ENCODE measurements around a stretch of chr19.

GRCh38 chr19:4081790-4082494 lies 15.2 kb upstream of the ZBTB7A start:
- PRO-cap = no peak

- PRO-cap = no peak
These were observed 25.6 kb downstream of the MAP2K2 start for GRCh38 chr19:4098104-4098924.

DNA sequence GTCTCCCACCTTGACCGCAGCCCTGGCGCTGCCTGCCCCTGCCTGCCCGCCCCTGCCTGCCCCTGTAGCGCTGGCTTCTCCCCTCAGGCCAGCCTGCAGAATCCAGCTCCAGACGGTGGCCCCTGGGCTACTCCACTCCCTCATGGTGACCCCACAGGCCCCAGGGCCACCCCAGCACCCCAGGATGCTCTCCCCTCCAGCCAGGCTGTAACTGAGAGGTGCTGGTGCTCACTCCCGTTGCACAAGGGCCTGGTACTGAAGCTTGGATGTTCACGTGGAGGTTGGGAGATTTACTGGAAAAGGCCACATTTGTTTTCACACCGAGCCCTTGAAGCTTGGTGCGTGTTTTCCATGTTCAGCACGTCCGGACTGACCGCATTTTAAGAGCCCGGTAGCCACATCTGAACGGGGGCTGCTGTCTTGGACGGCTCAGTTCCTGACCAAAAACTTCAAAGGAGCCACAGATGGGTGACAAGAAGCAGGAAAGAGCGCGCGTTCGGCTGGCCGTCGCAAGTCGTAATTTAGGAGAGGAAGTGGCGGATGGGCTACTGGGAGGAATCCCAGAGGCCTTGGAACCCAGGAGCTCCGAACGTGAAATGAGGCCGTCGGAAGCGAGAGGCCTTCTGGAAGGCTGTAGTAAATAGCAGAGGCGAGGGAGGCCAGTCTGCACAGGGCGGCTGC lies 11.2 kb downstream of the MAP2K2 start:
- PRO-cap = no peak

DNA sequence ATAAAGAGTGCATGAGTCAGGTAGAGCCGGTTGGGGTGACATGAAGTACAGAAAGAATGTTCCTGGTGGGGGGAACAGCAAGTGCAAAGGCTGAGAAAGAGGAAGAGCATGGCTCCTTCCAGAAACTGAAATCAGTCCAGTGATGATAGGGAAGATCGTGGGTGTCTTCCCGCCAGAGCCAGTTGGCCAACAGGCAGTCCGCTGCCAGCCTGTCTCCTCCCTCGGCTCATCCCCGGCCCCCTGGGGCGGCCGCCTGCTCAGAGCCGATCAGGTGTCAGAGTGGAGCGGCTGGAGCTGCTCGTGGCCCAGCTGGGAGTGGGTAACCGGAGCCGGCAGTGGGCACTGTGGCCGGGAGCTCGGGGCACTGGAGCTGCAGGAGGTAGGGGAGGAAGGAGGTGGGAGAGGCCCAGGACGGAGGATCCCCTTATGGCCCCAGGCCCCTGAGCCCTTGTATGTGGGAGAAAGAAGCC lies 1.5 kb downstream of the ANKRD24 start:
- PRO-cap = no peak

DNA sequence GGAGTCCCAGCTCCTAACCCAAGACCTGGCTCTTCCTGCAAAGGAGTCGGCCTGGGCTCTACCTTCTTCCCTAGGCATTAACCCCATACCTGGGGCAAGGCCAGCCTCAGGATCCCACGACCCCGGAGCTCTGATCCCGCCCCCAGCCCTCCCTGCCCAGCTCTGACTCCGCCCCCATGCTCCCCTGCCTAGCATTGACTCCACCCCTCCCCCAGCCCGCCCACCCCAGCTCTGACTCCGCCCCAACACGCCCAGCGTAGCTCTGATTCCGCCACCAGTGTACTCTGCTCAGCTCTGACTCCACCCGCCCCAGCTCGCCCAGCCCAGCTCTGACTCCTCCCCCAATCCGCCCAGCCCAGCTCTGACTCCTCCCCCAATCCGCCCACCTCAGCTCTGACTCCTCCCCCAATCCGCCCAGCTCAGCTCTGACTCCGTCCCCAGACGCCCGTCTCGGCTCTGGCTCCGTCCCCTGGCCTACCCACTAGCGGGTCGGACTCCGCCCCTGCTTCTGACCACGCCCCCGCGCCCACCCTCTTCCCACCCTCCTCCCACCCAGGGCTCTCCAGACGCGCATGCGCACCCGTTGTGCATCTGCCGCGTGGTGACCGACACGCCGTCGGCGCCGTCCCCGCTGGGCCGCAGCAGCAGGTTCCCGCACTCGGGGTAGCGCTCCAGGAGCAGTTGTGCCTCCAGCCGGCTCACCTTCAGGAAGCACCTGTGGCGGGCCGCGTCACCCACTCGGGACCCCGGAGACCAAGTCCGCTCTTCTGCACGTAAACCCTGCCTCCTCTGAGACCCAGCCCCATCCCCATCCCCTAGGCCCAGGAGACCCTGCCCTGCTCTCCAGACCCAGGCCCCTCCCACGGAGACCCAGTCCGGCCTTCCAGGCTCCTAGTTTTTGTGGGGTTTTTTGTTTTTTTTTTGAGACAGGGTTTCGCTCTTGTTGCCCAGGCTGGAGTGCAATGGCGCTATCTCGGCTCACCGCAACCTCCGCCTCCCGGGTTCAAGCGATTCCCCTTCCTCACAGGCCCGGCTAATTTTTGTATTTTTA lies 10.2 kb downstream of the STAP2 start:
- PRO-cap = bidirectional peak, plus-strand start at position 590 of the sequence, minus-strand start at position 452 of the sequence

DNA sequence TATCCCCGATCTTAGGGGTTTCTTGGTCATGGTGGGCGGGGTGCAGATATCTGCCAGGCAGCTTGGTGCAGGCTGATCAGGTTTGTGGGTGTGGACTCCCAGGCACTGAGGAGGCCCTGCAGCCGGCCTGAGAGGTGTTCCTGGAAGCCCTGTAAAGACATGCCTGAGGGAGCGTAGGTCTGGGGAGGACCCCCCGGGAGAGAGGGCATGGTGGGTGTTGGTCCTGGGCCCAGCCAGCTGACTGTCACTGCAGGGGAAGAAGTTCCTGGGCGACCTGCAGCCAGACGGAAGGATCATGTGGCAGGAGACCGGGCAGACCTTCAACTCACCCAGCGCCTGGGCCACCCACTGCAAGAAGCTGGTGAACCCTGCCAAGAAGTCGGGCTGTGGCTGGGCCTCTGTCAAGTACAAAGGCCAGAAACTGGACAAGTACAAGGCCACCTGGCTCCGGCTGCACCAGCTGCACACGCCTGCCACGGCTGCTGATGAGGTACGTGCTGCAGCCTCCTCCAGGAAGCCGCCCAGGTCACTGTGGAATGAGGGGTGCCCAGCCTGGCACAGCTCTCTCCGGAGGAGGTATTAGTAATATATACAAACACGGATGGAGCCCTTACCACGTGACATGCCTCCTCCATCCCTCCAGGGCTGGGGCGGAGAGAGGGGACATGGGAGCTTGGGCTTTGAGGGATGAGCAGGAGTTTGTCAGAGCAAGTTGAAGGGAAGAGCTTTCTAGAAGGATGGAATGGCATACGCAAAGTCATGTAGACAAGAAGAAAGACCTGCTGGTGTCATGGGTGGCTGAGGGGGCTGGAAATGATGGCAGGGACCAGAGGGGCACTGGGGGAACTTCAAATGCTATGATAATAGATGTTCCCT lies 2.4 kb downstream of the MPND start:
- PRO-cap = no peak

GRCh38 chr19:4373754-4374924 lies 26.2 kb downstream of the SH3GL1 start:
- PRO-cap = no peak

- PRO-cap = no peak
These were observed 6.2 kb downstream of the SH3GL1 start for GRCh38 chr19:4393900-4394876.

DNA sequence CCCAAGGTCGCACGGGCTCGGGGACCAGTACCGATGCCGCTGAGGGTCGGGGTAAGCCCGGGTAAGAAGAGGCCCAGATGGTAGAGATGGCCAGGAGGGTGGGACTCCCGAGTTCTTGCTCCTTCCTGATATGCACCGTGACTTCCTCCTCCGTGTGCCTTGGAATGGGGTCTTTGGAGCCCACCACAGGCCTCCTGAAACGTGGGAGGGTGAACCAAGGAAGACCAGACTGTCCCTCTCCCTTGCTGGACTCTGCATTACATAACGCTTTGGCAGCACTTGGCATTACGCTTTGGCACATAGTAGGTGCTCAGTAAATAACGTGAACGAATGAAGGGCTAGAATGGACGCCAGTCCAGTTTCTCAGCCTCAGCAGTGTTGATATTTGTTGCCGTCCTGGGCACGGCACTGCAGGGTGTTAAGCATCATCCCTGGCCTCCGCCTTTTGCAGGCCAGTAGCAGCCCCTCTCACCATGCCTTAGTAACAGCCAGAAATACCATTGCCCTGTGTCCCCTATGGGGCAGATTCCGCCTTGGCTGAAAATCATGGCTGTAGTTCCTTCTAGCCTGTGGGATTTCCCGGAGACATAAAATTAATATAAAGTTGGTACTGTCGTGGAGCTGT lies 876 bp downstream of the CHAF1A start:
- PRO-cap = no peak

DNA sequence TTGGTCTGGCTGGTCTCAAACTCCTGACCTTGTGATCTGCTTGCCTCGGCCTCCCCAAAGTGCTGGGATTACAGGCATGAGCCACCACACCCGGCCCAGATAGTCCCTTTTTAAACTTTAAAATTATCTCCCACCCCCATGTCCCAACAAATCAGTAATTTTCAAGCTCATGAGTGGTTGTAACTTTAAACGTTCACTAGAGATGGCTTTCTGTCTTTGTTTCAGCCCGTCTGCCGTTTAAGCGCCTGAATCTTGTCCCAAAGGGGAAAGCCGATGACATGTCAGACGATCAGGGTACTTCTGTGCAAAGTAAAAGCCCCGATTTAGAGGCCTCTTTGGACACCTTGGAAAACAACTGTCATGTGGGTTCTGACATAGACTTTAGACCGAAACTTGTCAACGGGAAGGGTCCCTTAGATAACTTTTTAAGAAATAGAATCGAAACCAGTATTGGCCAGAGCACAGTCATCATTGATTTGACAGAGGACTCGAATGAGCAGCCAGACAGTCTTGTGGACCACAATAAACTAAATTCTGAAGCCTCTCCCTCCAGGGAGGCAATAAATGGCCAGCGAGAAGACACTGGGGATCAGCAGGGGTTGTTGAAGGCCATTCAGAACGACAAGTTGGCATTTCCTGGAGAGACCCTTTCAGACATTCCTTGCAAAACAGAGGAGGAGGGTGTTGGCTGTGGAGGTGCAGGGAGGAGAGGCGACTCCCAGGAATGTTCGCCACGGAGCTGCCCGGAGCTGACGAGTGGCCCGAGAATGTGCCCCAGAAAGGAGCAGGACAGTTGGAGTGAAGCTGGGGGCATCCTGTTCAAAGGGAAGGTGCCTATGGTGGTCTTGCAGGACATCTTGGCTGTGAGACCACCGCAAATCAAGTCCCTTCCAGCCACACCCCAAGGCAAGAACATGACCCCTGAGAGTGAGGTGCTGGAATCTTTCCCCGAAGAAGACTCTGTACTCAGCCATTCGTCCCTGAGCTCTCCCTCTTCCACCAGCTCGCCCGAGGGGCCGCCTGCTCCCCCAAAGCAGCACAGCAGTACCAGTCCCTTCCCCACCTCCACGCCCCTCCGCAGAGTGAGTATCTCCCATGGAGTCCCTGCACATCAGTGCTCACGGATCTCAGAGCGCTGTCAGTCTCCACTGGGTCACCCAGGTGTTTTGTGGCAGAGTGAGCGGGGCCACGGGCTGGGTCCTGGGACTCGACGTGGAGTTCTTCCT lies 6.7 kb downstream of the CHAF1A start:
- PRO-cap = no peak

GRCh38 chr19:4445780-4447086 lies 11.4 kb downstream of the UBXN6 start:
- PRO-cap = no peak

DNA sequence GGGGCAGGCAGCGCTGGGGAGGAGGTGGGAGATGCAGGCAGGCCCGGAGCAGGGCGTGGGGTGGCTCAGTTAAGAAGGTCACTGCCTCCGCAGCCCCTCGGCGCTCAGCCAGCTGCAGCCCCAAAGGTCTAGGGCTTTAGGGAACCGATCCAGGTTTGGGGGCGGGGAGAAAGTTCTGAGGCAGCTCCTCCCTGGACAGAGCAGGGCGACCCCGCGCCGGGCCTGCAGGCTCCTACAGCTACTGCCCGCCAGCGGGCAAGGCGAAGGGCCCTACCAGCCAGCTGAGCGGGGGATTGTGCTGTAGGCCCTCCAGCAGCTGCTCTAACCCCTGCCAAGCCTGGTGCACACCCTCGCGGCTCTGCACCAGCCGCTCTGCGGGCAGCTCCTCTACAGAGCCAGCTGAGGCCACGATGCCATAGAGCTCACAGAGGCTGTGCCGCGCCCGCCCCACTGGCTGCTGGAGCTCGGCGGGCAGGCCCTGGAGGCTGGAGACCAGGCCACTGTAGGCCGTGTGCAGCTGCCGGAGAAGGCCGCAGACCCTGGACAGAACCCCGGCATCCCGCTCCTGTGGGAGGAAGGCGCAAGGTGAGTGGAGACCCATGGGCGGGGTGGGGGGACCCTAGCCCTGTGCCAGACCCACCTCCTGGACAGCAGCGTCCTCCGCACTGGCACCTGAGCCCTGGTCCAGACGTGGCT lies 13.9 kb downstream of the PLIN4 start:
- PRO-cap = no peak

DNA sequence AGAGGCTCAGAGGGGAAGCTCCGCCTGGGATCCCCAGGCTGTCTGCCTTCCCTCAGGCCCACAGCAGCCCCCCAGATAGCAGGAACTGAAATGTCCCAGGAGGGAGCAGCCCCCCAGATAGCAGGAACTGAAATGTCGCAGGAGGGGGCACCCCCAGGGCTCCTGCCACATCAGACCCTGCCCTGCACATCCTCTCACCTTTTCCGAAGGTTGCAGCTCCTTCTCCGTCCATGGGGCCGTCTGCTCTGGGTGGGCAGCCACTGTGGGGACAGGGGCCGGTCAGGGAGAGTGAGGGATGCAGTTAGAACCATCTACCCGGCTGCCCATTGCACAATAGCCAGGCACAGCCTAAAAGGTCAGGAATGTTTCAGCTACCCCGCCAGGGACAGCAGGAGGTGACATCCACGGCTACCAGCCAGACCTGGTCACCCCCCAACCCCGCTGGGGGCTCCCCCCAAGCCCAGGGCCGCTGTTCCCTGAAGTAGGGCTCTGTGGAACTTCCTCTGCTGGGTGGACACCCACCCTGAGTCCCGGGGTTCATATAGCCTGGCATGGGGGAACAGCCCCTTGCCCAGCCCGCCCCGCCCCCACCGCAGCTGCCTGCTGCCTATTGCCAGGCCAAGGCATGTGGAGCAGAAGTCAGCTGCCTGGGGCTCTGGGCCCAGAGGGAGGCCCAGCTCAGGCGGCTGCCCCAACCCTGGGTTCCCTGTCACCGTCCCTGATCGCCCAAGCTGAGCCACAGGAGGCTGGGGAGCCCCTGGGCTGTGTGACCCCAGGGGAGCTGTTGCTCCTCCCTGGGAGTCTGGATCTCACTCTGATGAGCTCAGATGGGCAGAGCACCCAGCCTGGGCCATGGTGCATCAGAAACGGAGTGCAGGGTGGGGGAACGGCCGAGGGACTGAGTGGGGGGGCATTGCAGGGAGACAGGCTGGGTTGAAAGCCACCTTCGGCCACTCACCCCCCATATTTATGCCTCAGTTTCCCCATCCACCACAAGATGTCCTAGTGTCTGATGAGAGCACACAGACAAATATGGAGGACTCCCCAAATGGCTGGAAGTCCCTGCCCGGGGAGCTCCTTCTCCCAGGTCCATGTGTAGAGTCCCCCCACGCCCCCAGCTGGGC lies 1.5 kb downstream of the PLIN4 start:
- PRO-cap = no peak

GRCh38 chr19:4547058-4547716 lies 7.4 kb upstream of the LRG1 start:
- PRO-cap = no peak

GRCh38 chr19:4558225-4558871 lies 1.1 kb downstream of the SEMA6B start:
- PRO-cap = no peak

GRCh38 chr19:4574652-4575943 lies 15.6 kb upstream of the SEMA6B start:
- PRO-cap = unidirectional peak, plus-strand start at chr19:4575644

DNA sequence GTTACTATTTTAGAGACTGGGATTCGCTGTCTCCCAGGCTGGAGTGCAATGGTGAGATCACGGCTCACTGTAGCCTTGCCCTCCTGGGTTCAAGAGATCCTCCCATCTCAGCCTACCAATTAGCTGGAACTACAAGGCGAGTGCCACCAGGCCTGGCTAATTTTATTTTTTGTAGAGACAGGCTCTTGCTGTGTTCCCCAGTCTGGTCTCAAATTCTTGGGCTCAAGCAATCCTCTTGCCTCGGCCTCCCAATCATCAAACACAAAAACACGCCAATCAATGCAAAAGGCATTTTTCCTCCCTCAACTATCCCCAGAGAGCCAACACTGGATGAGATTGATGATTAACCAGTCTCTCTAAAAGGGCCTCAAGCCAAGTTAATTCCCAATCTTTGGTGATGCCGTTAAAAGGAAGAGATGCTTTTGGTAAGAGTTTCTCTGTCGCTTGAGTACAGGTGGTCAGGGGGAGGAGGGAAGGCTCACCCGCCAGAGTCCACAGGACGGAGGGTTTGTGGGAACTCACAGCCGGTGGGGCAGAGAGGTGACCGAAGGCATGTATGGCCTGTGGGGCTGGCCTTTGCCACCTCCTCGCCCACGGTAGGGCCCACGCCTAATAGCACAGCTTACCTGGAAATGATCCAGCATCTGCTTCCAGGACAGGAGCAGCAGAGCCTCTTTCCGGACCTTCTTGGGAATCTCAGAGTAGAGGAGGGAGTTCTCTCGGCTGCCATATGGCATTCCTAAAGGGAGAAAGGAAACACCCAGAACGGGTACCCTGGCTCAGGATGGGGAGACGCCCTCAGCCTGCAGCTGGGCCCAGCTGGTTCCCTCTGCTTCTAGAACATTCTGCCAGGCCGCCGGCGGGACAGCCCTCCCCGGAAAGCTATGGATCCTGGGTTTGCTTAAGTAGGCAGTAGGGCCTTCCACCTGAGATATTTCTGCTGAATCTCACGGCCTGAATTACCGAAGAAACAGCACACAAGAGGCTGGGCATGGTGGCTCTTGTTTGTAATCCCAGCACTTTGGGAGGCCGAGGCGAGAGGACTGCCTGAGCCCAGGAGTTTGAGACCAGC lies 18.1 kb downstream of the DPP9 start:
- PRO-cap = no peak

DNA sequence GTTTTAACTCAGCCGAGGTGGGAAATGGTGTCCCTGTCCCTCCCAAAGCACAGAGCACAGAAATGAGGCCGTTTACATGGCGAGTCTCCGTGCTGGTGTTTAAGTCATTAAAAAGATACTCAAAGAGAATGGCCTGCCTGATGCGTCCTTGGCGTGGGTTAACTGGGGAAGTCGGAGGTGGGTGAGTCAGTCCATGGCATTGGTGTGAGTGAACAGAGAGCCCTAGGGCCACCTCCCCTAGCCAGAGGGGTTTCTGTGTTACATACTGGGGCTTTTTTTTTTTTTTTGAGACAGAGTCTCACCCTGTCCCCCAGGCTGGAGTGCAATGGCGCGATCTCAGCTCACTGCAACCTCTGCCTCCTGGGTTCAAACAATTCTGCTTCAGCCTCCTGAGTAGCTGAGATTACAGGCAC lies 3.9 kb downstream of the FEM1A start:
- PRO-cap = no peak

- PRO-cap = no peak
These were observed 13.6 kb downstream of the TICAM1 start for GRCh38 chr19:4817515-4818636.

DNA sequence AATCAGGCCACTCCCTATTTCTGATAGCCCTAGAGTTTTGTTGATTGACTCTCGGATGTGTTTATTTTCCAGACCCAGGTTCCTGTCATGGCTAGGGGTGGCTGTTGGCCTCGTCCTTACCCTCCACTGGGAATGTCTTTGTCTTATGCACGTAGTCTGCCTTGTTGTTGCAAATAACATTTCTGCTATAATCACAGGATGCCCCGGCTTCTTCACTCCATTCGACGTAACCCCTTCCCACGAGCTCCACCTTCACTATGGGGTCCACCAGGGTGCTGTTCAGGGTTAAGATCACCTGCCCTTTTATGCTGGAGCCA lies 285 bp downstream of the ARRDC5 start:
- PRO-cap = no peak